Measurements from ENCODE around the genes VILL and SLC22A13.

- RRBS, result no CpG with 5 or more reads among the region's 9 CpGs
Observed at GRCh38 chr3:37301942-37302474, 58.9 kb downstream of the GOLGA4 start.

DNA sequence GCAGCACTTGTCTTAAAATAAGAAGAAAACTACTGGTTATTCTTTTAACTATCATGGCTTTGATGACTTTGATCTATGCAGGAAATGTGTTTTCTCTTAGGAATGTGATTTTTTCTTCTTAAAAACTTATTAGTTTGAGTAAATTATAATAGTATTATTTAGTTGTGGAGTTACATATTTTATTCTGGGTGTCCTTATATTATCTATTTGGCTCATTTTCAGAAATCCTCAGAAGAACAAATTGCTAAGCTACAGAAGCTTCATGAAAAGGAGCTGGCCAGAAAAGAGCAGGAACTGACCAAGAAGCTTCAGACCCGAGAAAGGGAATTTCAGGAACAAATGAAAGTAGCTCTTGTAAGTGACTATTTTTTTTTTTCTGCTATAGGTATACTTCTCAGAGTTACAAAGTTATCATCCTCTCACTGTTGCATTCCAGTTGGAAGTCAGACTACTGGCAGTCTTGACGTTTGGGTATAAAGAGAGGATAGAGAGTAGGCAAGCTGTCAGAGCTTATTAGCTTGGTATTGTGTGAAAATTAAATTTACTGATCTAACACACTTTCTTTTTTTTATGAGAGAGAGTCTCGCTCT, 75.9 kb downstream of the GOLGA4 start:
- RRBS, result no CpG with 5 or more reads among the region's 3 CpGs

GRCh38 chr3:37330200-37330968, 87.3 kb downstream of the GOLGA4 start:
- RRBS, result no CpG with 5 or more reads among the region's 6 CpGs

DNA sequence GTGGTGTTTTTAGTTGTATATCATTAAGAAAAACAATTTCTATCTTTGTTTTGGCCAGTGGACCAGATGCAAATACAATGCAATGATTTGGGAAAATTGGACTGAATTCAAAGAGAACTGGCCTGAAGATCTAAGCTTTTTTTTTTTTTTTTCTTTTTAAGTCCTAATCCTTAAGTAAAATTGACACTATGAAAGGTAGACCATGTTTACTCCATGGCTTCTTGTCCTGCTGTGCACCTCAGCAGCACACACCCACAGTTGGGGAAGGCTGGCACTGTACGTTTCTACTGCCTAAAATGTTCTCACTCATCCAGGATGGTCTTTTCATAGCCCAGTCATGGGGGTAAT, 92.5 kb downstream of the GOLGA4 start:
- RRBS, result no CpG with 5 or more reads among the region's 1 CpG

DNA sequence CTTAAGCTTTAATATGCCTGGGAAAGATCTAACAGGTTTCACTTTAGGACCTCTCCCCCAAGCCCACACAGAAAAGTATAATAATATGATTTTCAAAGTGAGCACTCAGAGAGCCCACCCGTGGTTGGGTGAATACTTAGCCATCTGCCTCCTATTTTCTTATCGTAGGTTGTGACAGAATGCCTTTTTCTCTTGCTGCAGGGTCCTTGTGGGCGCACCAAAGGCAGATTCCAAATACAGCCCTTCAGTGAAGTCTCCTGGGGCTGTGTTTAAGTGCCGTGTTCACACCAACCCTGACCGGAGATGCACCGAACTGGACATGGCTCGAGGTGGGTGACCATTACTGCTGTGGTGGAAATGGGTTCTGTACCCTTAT, 18.9 kb downstream of the ITGA9 start:
- RRBS, result no CpG with 5 or more reads among the region's 7 CpGs

GRCh38 chr3:37508870-37509496, 57.0 kb downstream of the ITGA9 start:
- RRBS, result no CpG with 5 or more reads among the region's 2 CpGs

GRCh38 chr3:37526436-37527118, 74.6 kb downstream of the ITGA9 start:
- RRBS, result 95% methylated on average over 2 of the region's 11 CpGs

DNA sequence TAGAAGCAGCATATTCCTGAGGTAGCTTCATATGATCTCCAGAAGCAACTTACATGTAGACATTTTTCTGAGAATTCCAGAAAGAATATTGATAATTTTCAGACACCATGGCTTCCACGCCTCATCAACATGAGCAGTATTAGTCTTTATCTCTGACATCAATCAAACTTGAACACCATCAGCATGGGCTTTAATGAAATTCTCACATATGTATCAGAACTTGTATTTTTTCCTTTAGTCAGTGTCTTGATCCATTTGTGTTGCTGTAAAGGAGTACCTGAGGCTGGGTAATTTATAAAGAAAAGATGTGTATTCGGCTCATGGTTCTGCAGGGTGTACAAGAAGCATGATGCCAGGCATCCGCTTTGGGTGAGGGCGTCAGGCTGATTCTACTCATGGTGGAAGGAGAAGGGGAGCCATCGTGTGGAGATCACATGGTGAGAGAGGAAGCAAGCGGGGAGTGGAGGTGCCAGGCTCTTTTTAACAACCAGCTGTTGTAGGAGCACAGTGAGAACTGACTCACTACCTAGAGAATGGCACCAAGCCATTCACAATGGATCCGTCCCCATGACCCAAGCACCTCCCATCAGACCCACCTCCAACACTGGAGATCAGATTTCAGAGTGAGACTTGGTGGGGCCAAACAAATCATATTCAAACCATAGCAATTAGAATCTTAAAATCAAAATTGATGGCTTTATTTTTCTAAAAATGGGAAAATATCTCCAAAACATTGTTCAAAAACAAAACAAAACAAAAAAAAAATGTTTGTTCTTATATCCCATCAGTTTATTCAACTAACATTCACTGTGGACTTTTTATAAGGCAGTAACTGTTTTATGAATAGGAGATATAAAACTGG, 149.8 kb downstream of the ITGA9 start:
- RRBS, result no CpG with 5 or more reads among the region's 7 CpGs

DNA sequence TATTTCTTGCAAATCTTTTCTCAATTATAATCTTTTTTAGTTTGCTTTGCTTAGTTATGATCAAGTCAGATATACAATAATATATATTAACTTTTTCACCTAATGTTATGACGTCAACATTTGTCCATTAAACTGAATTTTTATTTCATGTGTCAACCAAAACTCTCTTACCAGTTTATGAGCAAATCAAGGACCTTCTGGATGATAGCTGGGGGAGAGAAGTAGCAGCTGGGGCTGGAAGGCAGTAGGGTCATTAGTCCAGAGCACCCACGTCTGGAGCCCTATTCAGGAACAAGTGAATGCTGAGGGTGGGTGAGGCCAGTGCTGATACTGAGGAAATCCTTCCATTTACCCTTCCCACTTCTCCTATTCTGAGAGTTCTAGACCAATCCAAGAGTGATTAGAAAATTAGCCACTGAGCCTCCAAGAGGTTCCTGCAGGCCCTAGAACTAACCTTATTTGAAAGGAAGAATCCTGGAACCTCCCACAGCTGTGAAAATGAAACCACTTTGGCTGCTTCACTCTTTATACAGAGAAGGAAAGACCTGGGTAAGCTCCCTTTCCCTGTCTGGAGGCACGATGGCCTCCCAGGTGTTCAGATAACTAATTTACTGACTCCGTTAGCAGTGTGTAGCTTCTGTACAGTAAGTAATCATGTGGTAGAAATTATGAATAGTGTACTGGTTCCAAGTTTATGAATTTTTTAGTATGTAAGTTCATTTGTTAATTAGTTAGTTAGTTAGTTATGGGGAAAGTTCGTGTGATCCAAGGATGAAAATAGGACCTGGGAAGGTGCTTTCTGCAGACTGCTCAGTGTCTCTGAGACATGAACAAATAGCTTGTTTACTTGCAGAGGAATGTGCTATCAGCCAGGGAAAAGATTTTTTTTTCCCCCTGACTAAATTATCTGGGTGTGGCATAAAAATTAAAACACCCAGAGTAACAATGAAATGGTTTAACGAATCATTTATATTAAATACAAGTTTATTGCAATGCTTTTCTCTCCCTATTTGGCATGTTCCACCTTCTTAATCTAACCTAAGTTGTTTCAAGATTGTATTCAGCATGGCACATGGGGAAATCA, 46.0 kb upstream of the VILL start:
- RRBS, result no CpG with 5 or more reads among the region's 6 CpGs

DNA sequence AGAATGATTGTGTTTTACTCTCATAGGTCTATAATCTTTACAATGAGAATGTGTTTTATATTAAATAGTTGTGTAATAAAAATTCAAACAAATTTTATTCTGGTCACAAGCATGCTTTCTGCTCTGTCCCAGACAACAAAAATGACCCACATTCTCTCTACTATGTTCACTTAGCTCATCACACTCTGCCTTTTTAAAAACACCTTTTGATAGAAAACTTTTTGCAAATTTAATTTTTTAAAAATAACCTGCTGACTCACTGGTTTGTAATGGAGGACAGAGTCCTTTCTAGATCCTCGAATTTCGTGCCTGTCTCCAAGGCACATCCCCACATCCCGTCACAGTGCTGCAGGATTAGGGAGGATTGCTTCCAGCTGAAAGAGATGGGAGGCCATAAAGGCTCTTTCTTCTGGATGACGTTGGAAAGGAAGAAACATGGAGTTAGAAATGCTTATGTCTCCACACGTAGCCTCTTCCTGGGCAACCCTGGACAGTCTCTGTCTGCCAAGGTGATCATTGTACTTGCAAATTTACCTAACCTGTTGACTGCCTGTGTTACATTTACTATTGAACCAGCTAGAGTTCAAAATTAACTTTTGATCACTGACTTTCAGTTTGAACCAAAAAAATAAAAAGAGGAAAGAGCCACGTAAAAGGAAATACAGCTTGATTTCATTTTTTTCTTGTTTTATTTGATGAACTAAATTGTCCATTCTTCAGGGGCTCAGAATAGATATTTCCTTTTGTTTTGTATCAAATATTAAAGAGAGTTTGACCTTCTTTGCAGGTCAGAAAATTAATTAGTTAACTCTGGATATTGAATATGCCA, 27.6 kb upstream of the VILL start:
- RRBS, result no CpG with 5 or more reads among the region's 6 CpGs

DNA sequence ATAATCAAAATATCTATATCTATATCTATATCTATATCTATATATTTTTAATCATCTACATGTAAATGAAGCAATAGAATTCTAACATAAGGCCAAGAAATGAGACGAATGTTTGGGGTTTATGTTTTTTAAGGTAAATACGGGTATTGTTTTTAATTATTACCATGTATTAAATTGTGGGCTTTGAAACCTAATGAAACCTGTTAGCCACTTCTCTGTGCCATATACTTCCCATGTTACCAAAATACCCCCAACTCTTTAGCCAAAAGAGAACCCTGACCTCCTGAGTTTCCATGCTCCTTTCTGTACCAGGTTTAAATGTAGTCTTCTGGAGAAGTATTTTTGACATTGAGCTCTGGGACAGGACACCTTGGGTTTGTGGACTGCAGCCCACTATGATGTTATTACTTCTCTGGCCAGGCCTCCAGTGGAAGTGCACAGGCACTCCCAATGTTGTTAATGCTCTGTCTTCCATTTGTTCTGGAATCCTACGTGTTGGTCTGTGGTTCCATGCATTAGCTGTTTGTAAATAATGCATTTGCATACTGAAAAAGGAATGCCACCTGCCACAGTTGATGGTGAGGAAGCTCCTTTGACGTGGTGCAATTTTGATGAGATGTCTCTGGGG, 7.2 kb upstream of the VILL start:
- RRBS, result no CpG with 5 or more reads among the region's 4 CpGs

DNA sequence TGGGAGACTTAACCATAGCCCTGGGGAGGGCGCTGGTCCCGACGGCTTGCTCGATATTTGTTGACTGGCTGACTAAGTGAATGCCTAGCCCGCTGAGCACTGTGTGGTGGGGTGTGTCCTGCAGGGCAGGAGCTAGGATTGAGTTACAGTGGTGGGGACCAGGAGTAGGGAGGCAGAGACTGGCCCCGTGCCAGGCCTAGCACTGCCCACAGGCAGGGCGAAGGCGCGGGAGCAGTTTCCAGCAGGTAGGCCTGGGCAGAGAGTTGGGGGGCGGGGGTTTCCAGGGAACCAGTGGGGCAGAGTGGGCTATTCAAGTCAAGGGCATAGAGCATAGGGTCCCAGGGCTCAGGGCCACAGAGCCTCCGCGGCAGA, at the start of gene VILL:
Gene VILL (plus strand): TSS at position 202 of the 372 bp plus-strand sequence.
- RRBS, result no CpG with 5 or more reads among the region's 12 CpGs

GRCh38 chr3:37991867-37992595, 1.4 kb downstream of the VILL start:
- RRBS, result no CpG with 5 or more reads among the region's 13 CpGs

DNA sequence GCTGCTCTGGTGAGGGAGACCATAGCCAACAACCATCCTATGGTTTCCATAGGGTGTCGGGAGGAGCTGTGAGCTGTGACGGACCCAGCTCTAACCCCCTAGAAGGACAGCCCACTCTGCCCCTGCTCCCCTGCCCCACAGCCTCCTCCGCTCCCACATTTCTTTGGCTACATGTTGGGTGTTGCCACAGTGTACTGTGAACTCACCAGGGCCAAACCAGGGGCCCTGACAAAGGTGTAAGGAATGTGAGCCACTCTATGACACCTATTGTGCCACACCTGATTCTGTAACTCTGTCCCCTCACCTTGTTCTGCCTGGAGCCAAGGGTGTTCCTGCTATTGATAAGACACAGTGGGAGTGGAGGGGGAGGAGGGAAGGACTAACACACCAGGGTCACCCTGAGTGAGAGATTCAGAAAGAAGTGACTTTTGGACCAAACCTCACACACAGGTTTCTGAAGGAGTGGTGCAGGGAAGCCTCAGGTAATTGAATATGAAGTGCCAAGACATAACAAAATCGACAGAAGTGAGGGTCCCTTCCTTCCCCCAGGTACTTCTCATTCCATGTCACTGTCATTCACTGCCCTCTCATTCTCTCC, 2.1 kb downstream of the VILL start:
- RRBS, result no CpG with 5 or more reads among the region's 4 CpGs

DNA sequence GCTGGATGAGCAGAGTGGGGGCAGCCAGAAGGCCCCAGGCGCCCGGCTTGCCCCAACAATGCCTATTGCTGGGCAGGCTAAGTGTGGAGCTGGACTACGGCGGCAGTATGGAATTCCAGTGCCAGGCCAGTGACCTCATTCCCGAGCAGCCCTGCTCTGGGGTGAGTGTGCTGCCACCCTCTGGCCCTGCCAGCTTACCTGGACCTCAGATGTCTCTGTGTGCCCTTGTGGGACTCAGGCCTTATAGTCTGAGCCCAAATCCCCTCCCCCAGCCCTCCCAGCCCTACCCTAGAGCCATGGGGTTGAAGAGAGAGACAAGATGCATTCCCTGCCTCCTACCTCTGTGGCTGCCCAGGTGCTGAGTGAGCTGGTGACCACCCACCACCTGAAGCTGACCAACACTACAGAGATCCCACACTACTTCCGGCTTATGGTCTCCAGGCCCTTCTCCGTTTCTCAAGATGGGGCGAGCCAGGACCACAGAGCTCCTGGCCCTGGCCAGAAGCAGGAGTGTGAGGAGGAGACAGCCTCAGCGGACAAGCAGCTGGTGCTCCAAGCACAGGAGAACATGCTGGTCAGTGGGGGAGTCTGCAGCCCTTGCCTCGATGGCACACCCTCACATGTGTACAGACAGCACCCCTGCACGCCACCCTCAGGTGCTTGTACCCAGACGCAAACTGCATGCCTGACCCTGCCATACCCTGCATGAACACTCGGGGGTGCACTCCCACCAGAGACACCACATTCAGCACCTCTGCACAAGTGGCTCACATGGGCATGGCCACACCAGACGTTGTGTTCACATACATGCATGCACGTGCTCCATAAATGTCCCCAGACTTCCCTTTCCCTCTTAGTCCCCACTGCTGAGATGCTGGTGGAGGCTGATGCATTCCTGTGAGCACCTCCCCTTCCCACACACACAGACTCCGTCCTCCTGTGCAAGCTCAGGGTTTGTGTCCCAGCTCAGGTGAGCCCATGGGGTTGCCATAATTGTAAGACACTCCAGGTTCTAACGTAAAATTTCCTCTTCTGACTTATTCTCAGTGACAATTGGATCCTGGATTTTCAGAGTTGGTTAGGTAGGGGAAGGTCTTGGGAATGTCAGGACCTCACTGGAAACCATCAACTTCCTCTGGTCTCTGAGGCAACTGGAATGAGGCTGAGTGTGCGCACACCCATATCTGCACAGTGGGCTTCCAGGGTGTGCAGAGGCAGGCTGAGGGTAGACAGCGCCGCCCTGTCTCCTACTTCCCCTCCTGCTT, 19.0 kb downstream of the ACAA1 start:
- RRBS, result no CpG with 5 or more reads among the region's 20 CpGs

DNA sequence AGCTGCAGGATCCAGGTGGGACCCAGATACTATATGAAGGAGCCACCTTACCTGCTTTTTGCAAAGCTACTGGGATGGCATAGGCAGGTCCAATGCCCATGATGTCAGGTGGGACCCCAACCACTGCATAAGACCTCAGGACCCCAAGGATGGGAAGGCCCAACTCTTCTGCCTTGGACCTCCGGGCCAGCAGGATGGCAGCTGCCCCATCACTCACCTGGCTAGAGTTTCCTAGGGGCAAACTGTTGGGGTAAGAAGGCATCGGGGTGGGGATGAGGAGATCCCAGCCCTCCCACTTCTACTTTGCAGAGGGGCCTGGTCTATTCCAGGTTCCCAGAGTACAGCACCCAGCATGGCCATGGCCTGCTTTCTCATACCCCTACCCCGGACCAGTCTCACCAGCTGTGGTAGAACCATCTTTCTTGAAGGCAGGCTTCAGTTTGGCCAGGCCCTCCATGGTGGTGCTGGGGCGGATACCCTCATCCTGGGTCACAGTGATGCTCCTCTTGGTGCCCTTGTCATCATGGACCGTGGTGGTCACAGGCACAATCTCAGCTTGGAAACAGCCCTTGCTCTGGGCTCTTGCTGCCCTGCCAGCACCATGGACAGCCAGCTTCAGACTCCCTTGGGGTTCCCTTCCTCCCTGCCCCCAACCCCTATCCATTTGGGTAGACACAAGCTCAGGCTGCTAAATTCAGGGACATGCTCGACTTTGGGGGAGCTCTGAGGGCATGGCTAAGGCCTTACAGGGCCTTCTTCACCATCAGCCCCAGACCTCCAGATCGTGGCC, 10.6 kb downstream of the ACAA1 start:
- RRBS, result no CpG with 5 or more reads among the region's 7 CpGs

GRCh38 chr3:38130297-38131180, 6.4 kb downstream of the ACAA1 start:
- RRBS, result no CpG with 5 or more reads among the region's 3 CpGs

DNA sequence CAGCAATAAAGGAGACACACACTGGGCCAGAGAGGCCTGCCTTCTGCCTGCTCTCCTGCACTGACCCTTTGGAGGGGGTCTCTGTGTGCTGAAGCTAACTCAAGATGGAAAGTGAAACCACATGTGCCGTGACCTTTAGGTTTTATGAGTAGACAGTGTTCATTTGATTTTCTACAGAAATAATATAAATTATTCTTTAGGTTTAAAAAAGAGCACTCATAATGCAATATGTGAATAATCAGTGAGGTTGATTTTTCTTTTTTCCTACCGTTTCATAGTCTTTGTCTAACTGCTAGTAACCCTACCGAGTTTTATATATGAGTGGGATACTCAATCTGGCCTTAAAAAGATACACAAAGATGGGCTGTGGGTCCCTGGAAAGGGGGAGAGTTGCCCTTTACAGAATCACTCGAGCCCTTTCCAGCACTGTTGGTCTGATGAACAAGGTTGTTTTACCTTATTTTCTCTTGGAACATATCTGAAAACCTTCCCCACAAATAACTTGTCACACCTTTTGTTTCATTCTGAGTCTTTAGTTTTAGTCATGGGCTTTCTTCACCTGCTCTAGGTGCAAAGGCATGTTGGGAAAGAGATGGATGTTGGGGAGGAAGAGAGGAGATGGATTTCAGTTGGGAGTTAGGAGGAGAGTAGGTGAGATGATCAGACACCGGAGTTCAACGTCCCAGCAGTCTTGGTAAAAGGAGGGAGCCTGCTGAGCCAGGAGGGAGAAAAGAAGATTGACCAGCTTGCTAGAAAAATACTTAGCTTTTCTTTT, 11.6 kb upstream of the SLC22A13 start:
- RRBS, result no CpG with 5 or more reads among the region's 6 CpGs

- RRBS, result no CpG with 5 or more reads among the region's 2 CpGs
Observed at GRCh38 chr3:38265364-38266042, at the start of gene SLC22A13. TSS of gene SLC22A13 (plus strand) at chr3:38265812.

Measured in OVCAR3 (cell line).